Melanocyte of skin (primary cell): ENCODE data around the gene ROBO3.

GRCh38 chr11:124673063-124673650, 382 bp downstream of the SIAE start:
- CAGE, long polyA plus RNA, 2 experiments, result no peak in any of the 2 experiments

GRCh38 chr11:124746049-124746562, 5.9 kb downstream of the VSIG2 start:
- CAGE, long polyA plus RNA, 2 experiments, result no peak in any of the 2 experiments

- CAGE, long polyA plus RNA, 2 experiments, result no peak in any of the 2 experiments
Observed at GRCh38 chr11:124748198-124748929, 3.7 kb downstream of the VSIG2 start.

DNA sequence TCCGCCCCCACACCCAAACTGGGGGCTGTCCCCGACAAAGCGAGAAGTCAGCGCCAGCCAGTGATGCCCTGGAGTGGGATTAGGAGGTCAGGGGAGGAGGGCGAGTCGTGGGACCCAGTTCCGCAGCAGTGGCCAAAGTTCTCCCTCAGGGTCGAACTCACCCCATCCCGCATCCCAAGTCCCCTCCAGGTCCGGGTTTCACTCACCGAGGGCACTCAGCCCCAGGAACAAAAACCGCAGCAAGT, 289 bp downstream of the ESAM start:
- CAGE, long polyA plus RNA, 2 experiments, result no peak in any of the 2 experiments

GRCh38 chr11:124792276-124792763, 7.9 kb downstream of the MSANTD2 start:
- CAGE, long polyA plus RNA, 2 experiments, result no peak in any of the 2 experiments

DNA sequence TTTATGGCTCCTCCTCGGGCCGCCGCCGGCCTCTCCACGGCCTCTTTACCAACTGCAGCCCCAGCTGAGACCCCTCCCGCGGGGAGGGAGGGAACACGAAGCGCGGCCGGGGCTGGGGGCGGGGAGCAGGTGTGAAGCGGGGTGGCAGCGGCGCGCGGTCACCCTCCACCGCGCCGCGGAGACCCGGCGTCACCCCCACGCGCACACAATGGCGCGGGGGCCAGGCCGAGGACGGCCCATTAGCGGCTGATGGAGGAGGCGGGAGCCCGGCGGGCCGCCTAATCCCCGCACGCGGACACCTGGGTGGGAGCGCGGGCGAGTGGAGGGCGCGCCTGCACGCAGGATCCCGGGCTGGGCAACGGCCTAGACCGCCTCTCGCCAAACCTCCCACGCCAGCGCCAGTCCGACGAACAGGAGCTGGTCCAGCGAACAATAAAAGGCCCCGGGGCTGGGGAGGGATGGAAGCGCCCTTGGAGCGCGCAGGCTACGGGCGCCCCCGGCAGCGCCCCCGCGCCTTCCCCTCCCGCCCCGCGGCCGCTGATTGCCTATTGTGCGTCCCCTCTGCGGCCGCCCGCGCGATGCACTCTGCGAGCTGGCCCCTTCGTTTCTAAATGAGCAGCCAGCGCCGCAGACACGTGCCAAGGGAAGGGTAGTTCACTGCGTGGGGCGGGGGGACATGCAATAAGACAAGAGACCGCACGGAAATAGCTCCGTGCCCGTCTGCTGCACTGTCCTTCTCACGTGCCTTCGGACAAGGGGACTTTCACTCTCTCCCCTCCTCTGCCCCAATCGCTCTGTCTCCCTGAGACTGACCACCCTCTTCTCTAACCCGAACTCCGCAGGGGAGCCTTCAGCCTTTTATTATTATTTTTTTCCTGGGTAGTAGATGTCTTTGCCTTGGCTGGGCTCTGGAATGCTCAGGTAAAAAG, 25.7 kb upstream of the ROBO3 start:
- CAGE, long polyA plus RNA, 2 experiments, result no peak in any of the 2 experiments

GRCh38 chr11:124865131-124865549, at the start of gene ROBO3:
Gene ROBO3, plus strand, starts transcription at chr11:124865432.
- CAGE, long polyA plus RNA, 2 experiments, result no peak in any of the 2 experiments

GRCh38 chr11:124934688-124935300, 1.1 kb downstream of the HEPACAM start:
- CAGE, long polyA plus RNA, 2 experiments, result no peak in any of the 2 experiments

GRCh38 chr11:125095210-125095626, 16.2 kb downstream of the TMEM218 start:
- CAGE, long polyA plus RNA, 2 experiments, result no peak in any of the 2 experiments

GRCh38 chr11:125166263-125167140, 2.0 kb downstream of the PKNOX2 start:
- CAGE, long polyA plus RNA, 2 experiments, result no peak in any of the 2 experiments

DNA sequence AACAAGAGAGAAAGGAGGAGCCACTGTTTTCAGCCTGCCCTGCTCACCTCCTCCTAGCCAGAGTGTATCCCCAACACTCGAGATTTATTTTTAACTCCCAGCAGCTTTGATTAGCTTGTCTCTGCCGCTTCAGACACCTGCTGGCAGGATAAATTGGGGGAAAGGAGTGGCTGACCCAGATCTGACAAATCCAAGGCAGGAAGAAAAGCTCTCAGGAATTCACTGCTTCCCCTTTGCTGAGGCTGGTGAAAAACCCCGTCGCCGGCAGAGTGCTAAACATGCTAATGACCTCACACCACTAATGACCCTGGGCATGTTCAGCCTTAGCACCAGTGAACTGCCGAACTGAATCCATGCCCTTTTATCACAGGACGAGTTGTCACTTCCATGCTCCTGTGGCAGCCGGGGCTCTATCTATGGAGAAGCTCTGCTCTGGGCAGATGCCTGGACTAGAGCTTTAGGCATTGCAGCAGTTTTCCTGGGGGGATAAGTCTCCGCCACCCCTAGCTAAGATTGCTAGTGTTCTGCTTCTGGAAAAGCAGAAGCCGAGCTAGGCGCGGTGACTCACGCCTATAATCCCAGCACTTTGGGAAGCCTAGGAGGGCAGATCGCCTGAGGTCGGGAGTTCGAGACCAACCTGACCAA, 52.2 kb downstream of the FEZ1 start:
- CAGE, long polyA plus RNA, 2 experiments, result no peak in any of the 2 experiments

DNA sequence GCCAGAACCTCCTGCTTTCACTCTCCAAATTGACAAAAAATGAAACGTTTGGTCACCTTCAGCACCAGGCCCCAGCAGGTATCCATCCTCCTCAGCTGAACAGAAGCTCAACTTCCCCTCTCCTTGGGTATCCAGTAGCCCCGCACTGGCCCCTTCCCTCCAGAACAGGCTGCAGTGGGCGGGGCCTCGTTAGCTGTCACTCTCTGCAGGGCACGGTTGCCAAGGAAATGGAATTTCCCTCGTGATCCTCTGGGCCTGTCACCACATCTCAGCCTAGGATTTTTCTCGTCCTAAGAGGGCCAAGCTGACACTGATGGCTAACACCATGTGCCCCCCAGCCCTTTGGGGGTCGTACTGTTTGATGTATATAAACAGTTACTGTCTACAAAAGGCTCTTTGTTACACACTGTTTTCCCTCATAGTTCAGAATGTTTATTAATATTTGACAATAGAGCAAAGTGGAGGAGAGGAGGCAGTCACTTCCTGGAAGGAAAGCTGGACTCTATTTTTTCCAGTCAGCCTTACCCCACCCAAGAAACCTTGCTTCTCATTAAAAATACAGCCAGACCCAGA, 44.6 kb downstream of the FEZ1 start:
- CAGE, long polyA plus RNA, 2 experiments, result no peak in any of the 2 experiments

GRCh38 chr11:125514271-125514884, 18.3 kb upstream of the FEZ1 start:
- CAGE, long polyA plus RNA, 2 experiments, result no peak in any of the 2 experiments

DNA sequence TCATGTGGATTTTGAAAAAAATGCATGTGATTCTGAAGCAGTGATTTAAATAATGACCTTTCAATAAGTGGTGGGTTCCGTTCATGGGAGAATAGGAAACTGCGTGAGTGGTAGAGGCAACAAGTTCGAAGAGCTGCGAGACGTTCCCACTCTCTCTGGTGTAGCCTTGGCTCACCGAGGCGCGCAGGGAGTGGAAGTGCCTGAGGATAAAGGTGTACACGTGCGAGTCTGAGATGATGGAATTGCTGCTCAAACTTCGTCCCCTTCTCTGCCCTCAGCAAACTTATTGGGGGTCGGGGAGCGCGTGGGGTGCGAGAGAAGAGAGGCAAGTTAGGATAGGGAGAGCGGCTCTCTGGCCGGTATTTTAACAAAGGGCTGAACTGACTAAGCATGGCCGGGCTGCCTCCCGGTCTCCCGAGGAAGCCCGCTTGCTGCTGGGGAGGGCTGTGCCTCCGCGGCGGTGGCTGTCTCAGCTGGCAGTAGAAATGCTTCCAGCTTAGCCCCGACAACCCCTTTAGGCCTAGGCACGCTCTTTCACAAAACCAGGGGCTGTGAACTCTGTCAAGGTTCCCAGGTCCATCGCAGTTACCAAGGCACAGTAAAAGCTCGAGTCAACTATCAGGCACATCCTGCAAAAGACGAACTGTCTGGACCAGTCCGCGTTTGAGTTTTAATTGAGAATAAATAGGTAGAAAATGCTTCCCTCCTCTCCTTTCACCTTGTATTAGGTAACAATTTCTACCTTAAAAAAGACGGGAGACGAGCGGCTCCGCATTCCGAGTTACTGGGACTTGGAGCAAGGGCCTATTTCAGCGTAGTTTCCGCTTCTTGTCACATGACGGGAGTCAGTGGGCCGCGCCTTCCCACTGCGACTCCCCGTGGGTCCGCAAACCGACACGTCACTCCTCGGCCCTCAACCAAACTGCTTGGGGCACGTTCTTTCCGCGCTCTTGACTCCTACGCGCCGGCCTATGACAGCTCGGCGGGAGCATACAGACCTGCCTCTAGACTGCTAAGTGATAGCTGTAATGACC, 659 bp upstream of the STT3A start:
- CAGE, long polyA plus RNA, 2 experiments, result no peak in any of the 2 experiments

GRCh38 chr11:125874264-125874589, 13.2 kb upstream of the HYLS1 start:
- CAGE, long polyA plus RNA, 2 experiments, result no peak in any of the 2 experiments

DNA sequence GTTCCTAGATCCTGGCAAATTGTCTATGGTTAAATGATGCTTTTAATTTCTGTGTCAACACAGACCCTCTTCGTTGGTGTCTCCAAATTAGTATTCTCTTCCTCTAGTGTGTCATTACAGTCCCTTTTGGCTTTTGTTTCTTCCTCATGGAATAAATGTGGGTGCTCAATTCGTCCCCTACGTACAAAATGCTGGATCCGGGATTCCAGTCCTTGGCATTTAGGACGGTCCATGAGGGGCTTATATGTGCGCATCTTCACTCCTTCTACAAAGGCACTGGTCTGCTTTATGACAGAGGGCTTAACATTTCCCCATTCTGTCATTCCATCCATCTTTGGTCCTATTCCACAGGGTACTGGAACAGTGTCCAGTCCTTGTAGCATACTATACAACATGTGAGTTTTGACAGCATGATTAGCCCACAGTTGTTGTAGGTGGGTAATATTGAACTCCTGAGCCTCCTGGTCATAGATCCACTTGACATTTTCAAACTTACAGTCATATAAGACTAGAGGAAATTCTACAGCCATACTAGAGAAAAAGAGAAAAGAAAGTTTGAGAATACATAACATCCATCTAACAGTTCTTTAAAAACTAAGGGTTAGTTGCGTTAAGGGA, 6.4 kb downstream of the HYLS1 start:
- CAGE, long polyA plus RNA, 2 experiments, result no peak in any of the 2 experiments

- CAGE, long polyA plus RNA, 2 experiments, result no peak in any of the 2 experiments
Observed at GRCh38 chr11:125941447-125942411, 4.1 kb upstream of the VSIG10L2 start.

DNA sequence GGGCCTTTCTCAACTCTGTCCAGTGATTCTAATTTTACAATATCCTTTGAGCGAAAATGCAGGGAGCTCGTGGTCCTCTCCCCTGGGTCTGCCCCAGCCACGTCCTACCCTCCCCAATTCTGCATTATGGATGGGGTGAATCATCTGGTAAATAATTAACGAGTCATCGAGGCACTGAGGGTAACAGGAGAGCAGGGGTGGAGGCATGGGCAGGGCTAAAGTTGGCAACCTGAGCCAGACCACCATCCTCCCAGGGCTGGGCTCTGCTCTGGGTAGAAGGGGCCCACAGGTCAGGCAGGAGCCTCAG, 169 bp upstream of the VSIG10L2 start:
- CAGE, long polyA plus RNA, 2 experiments, result no peak in any of the 2 experiments

DNA sequence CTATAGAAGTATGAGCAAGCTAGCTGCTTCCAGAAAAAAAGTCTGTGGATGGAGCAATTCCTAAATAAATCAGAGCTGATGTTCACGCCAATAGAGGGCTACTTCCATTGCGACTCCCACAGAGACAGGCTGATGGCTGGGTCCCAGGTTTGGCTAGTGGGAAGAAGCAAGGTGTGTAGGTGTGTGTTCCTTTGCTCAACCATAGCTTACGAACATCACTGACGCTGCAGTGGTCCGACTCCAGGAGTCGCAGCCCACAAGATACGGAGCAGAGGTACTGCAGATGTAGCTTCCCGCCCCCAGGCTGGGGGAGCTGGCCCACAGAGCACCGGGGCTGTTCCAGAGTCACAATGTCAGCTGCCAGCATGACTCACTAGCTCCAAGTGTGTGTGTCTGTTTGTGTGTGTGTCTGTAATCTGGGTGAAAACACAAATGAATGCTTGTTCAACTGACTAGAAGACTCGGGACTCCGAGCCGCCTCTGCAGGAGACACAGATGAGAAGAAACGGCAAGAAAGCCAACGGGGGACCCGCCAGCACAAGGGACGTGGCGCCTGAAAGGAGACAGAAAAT, 10.5 kb downstream of the VSIG10L2 start:
- CAGE, long polyA plus RNA, 2 experiments, result no peak in any of the 2 experiments

- CAGE, long polyA plus RNA, 2 experiments, result no peak in any of the 2 experiments
Observed at GRCh38 chr11:126083933-126084338, 21.3 kb upstream of the CDON start.